GM12878 (cell line): Measurements from ENCODE around the genes CEP83, HAL and NEDD1.

- RAMPAGE, long total RNA = no peak
- RRBS, 2 experiments = no CpG with 5 or more reads among the region's 7 CpGs
CAGE:
- cytosol, long polyA minus RNA = no peak
- cytosol, long polyA plus RNA = no peak
- long polyA plus RNA = no peak
- nucleolus, long total RNA = no peak
- nucleus, long polyA plus RNA = no peak
- nucleus, long total RNA = no peak
Measured at GRCh38 chr12:94276555-94277162, 128.3 kb downstream of the PLXNC1 start.

DNA sequence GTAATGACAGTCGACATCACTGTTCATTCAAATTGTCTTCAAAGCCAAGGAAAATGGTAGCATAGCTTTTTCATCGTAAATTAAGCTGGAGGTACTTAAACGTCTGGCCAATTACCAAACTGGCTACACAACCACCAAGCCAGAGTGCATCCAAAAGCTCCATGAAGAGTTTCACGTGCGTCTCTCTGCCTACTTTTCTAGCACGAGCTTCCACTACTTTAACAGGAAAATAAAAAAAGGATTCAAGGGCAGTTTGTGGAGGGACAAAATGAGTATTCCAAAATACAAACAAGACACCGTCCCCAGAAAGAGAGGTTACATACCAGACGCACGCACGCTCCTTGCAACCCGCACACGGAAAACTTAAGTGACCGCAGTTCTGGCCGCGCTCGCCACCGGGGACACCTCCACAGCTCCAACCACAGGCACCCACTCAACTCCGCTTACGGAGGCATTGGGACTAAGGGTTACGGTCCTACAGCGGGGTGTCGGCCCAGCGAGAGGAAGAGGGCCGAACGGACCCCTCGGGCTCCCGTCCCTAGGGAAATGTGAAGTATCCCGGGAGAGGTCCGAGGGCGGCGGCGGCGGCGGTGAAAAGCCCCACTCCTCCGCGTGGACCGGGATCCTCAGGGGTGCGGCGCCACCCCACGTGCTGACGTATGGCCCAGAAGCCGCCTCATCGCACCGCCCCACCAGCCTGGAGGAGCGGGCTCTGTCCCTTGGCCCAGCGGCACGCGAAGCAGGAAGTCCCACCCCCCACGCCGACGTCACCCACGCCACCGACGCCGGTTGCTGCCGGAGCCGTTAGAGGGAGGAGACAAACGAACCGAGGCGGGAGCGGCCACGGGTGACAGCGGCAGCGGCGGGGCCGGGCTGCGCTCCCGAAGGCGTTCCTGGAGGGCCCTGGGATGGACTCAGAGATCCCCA is at the start of gene CEP83:
Gene CEP83, minus strand, starts transcription at position 634 of the 927 bp plus-strand sequence.
- RAMPAGE, long total RNA = no peak
- RRBS, 2 experiments = 1 to 2% methylated on average over 23 of the region's 69 CpGs
CAGE:
- cytosol, long polyA minus RNA = start-site peak on the minus strand centred at position 624 of the sequence, 10 bp wide, 33 reads; start-site peak on the minus strand centred at position 746 of the sequence, 9 bp wide, 21 reads
- cytosol, long polyA plus RNA = no peak
- long polyA plus RNA = start-site peak on the minus strand centred at position 544 of the sequence, 433 bp wide, 136 and 156 reads in 2 replicates
- nucleolus, long total RNA = no peak
- nucleus, long polyA plus RNA = no peak
- nucleus, long total RNA = no peak

DNA sequence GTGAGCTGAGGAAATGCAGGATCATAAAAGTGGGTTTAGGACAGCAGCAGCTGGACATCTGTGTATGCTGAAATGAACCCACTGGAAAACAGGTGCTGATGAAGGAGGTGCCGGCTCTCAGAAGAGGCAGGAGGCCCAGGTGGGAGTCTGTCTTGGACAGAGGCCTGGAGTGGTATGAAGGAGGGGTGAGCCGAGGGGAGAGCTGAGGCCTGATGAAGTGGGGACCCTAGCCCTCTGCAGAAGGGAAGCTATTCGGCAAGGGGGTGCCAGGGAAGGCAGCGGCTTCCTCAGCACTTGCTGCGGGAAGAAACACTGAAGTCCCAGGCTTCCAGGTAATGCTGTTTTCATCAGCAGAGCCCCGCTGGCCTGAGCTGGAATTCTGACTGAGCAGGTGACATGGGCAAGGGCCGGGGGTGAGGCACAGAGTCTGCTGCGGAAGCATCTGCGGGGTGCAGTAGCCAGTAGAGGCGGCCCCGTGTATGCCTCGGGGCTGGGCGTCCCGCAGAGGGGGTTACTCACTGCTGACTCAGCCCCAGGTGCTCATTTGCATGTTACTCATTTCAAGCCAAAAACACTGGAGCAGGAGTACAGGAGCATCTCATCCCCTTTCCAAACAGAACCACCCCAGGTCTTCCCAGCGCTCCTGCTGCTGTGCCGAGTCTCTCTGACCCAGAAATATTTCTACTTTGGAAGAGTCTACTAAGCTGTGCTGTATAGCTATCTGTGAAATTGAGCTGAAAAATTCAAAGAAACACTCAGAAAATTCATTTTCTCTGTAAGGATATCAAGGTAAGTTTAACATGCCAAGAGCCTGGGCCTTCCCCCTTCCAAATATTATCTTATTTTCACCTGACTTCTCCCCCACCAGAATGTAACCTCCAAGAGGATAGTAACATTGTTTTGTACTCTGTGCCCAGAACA is 89.5 kb downstream of the TMCC3 start:
- RAMPAGE, long total RNA = no peak
- RRBS, 2 experiments = no CpG with 5 or more reads among the region's 16 CpGs
CAGE:
- cytosol, long polyA minus RNA = no peak
- cytosol, long polyA plus RNA = no peak
- long polyA plus RNA = no peak
- nucleolus, long total RNA = no peak
- nucleus, long polyA plus RNA = no peak
- nucleus, long total RNA = no peak

GRCh38 chr12:95169371-95169798 is 47.9 kb downstream of the FGD6 start:
- RAMPAGE, long total RNA = no peak
- RRBS, 2 experiments = no CpG with 5 or more reads among the region's 4 CpGs
CAGE:
- cytosol, long polyA minus RNA = no peak
- cytosol, long polyA plus RNA = no peak
- long polyA plus RNA = no peak
- nucleolus, long total RNA = no peak
- nucleus, long polyA plus RNA = no peak
- nucleus, long total RNA = no peak

GRCh38 chr12:95200320-95201112 is 16.8 kb downstream of the FGD6 start:
- RAMPAGE, long total RNA = no peak
- RRBS, 2 experiments = no CpG with 5 or more reads among the region's 5 CpGs
CAGE:
- cytosol, long polyA minus RNA = no peak
- cytosol, long polyA plus RNA = no peak
- long polyA plus RNA = no peak
- nucleolus, long total RNA = no peak
- nucleus, long polyA plus RNA = no peak
- nucleus, long total RNA = no peak

DNA sequence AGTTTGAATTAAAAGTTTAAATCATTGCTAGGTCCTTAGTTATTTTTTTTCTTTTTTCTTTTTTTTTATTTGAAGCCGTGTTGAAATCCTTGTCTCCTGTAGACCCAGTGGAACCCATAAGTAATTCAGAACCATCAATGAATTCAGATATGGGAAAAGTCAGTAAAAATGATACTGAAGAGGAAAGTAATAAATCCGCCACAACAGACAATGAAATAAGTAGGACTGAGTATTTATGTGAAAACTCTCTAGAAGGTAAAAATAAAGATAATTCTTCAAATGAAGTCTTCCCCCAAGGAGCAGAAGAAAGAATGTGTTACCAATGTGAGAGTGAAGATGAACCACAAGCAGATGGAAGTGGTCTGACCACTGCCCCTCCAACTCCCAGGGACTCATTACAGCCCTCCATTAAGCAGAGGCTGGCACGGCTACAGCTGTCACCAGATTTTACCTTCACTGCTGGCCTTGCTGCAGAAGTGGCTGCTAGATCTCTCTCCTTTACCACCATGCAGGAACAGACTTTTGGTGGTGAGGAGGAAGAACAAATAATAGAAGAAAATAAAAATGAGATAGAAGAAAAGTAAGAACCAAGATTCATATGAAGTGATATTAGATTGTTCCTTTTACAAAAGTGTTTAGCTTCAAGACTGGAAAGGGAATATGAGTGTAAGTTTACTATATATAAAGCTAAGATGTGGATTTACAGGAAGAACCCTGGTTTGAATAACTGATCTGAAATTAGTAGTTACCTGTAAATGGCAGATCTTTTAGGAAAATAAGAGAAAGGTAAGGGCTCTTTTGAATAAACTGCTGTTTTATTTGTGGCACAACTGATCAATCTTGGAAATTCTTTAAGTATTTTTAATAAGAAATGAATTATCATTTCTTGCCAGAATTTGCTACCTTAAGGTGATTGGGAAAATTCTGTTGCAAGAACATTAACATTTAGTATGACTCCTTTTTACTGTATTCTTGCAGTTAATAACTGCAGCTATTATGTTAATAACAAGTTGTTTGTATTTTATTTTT is 82.8 kb downstream of the VEZT start:
- RAMPAGE, long total RNA = no peak
- RRBS, 2 experiments = no CpG with 5 or more reads among the region's 3 CpGs
CAGE:
- cytosol, long polyA minus RNA = start-site peak on the plus strand centred at position 210 of the sequence, 11 bp wide, 66 reads
- cytosol, long polyA plus RNA = no peak
- long polyA plus RNA = start-site peak on the plus strand centred at position 533 of the sequence, 15 bp wide, 94 and 83 reads in 2 replicates
- nucleolus, long total RNA = no peak
- nucleus, long polyA plus RNA = no peak
- nucleus, long total RNA = no peak

GRCh38 chr12:95317997-95318675 is 100.5 kb downstream of the VEZT start:
- RAMPAGE, long total RNA = no peak
- RRBS, 2 experiments = no CpG with 5 or more reads among the region's 3 CpGs
CAGE:
- cytosol, long polyA minus RNA = no peak
- cytosol, long polyA plus RNA = no peak
- long polyA plus RNA = no peak
- nucleolus, long total RNA = no peak
- nucleus, long polyA plus RNA = no peak
- nucleus, long total RNA = no peak

- RAMPAGE, long total RNA = no peak
- RRBS, 2 experiments = no CpG with 5 or more reads among the region's 15 CpGs
CAGE:
- cytosol, long polyA minus RNA = no peak
- cytosol, long polyA plus RNA = no peak
- long polyA plus RNA = no peak
- nucleolus, long total RNA = no peak
- nucleus, long polyA plus RNA = no peak
- nucleus, long total RNA = no peak
Measured at GRCh38 chr12:95383815-95384456, 90.0 kb upstream of the METAP2 start.

DNA sequence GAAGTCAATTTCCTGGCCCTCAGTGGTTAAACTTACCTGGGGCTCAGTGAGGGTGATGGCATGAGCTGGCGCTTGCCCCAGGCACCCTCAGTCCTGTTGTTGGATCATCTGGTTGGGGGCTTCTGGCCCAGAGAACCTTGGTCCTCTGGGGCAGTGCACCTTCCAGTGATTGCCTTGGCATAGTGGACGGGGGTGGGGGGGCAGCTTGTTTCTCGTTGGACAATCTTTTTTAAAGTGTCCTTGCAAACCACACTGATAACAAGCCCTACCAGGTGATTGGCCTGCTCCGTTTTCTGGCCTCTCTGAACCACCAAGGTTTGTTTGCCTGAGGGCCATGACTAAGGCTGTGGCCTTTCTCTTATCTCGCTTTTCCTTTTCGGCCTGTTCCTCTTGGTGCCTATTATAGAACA is 19.2 kb upstream of the METAP2 start:
- RAMPAGE, long total RNA = no peak
- RRBS, 2 experiments = no CpG with 5 or more reads among the region's 6 CpGs
CAGE:
- cytosol, long polyA minus RNA = no peak
- cytosol, long polyA plus RNA = no peak
- long polyA plus RNA = no peak
- nucleolus, long total RNA = no peak
- nucleus, long polyA plus RNA = no peak
- nucleus, long total RNA = no peak

DNA sequence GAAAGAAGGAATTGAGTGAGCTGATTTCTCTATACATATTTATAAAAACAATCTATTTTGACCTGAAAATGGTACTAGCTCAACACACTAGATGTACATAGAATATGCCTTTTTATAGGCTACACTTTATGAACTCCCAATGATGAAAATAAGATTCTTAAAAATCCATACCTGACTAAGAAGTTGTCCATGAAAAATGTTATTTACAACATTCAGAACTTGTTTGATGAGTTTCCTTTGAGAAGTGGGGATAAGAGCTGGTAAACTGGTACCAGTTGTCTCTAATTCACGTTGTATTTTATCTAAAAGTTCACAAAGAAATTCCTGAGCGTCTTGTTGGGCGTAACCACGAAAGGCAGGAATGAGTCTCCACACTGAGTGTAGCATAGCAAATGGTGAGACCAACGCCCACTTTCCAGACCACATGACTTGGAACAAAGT is 18.6 kb downstream of the USP44 start:
- RAMPAGE, long total RNA = no peak
- RRBS, 2 experiments = no CpG with 5 or more reads among the region's 5 CpGs
CAGE:
- cytosol, long polyA minus RNA = no peak
- cytosol, long polyA plus RNA = no peak
- long polyA plus RNA = no peak
- nucleolus, long total RNA = no peak
- nucleus, long polyA plus RNA = no peak
- nucleus, long total RNA = no peak

GRCh38 chr12:95705064-95705511 is 85.5 kb downstream of the NTN4 start:
- RAMPAGE, long total RNA = no peak
- RRBS, 2 experiments = no CpG with 5 or more reads among the region's 2 CpGs
CAGE:
- cytosol, long polyA minus RNA = no peak
- cytosol, long polyA plus RNA = no peak
- long polyA plus RNA = no peak
- nucleolus, long total RNA = no peak
- nucleus, long polyA plus RNA = no peak
- nucleus, long total RNA = no peak

DNA sequence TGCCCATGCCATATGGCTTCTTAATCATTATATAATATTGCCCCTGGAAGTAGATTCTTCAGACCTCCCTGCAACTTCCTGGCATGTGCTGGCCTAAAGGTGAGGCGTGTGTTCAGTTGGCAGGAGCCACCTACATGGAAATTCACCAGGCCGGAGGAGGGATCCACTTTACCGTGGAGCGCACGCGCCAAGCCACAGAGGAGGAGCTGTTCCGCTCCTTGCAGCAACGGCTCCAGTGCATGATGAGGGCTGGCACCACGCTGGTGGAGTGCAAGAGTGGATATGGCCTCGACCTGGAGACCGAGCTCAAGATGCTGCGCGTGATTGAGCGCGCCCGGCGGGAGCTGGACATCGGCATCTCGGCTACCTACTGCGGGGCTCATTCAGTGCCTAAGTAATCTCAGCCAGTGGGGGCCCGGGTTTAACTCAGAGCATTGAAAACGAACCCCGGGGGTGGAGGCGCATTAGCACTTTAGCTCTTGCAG is 13.5 kb downstream of the AMDHD1 start:
- RAMPAGE, long total RNA = no peak
- RRBS, 2 experiments = 76 to 88% methylated on average over 5 of the region's 24 CpGs
CAGE:
- cytosol, long polyA minus RNA = no peak
- cytosol, long polyA plus RNA = no peak
- long polyA plus RNA = no peak
- nucleolus, long total RNA = no peak
- nucleus, long polyA plus RNA = no peak
- nucleus, long total RNA = no peak

GRCh38 chr12:95996196-95996751 is at the start of gene HAL:
Gene HAL (minus strand): TSS chr12:95996344.
- RAMPAGE, long total RNA = no peak
- RRBS, 2 experiments = no CpG with 5 or more reads among the region's 5 CpGs
CAGE:
- cytosol, long polyA minus RNA = no peak
- cytosol, long polyA plus RNA = no peak
- long polyA plus RNA = no peak
- nucleolus, long total RNA = no peak
- nucleus, long polyA plus RNA = no peak
- nucleus, long total RNA = no peak

GRCh38 chr12:96280287-96281314 is 86.4 kb downstream of the ELK3 start:
- RAMPAGE, long total RNA = no peak
- RRBS, 2 experiments = no CpG with 5 or more reads among the region's 10 CpGs
CAGE:
- cytosol, long polyA minus RNA = start-site peak on the minus strand at chr12:96280425-96280433, 35 reads
- cytosol, long polyA plus RNA = no peak
- long polyA plus RNA = no peak
- nucleolus, long total RNA = no peak
- nucleus, long polyA plus RNA = no peak
- nucleus, long total RNA = no peak

- RAMPAGE, long total RNA = no peak
- RRBS, 2 experiments = no CpG with 5 or more reads among the region's 4 CpGs
CAGE:
- cytosol, long polyA minus RNA = start-site peak on the minus strand at chr12:96313334-96313341, 29 reads
- cytosol, long polyA plus RNA = no peak
- long polyA plus RNA = no peak
- nucleolus, long total RNA = no peak
- nucleus, long polyA plus RNA = no peak
- nucleus, long total RNA = no peak
Measured at GRCh38 chr12:96313137-96313689, 87.0 kb downstream of the CDK17 start.

DNA sequence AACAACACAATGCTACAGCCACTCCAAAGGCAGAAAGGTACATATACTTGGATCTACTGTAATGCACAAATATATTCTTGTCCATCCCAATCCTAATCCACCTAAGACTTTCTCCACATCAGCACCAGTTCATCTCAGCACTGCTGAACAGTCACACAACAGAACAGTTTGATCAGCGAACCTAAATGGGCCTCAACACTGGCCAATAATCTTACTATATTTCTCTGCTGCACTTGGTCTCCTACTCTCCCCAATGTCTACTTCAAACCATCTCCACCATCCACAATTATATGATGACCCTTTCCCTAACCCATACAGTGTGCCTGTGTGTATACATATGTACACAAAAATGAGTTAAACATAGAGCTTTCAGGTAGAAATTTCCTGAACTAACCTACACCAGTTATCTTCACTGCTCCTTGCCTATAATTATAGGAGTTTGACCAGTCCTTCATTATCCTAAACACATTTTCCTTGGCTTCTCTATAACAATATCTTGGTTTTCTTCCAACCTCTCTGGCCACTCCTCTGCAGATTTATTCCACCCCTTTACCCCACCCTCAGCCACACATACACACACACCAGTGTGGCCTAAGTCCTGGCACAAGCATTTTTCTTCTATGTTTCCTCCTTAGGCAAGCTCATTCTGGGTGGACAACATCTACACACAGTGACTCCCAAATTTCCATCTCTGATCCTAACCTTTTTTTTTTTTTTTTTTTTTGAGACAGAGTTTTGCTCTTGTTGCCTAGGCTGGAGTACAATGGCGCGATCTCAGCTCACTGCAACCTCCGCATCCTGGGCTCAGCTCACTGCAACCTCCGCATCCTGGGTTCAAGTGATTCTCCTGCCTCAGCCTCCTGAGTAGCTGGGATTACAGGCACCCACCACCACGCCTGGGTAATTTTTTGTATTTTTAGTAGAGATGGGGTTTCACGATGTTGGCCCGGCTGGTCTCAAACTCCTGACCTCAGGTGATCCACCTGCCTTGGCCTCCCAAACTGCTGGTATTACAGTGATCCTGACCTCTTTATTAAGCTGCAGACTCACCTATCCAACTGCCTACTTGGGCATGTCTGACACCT is 25.1 kb downstream of the CDK17 start:
- RAMPAGE, long total RNA = no peak
- RRBS, 2 experiments = no CpG with 5 or more reads among the region's 8 CpGs
CAGE:
- cytosol, long polyA minus RNA = no peak
- cytosol, long polyA plus RNA = no peak
- long polyA plus RNA = no peak
- nucleolus, long total RNA = no peak
- nucleus, long polyA plus RNA = no peak
- nucleus, long total RNA = no peak

- RAMPAGE, long total RNA = start-site peak on the plus strand at chr12:96907255-96907285, 539 and 724 reads in 2 replicates
- RRBS, 2 experiments = under 1 to 2% methylated on average over 30 to 37 of the region's 77 CpGs
CAGE:
- cytosol, long polyA minus RNA = start-site peak on the plus strand at chr12:96907257-96907263, 109 reads
- cytosol, long polyA plus RNA = start-site peak on the plus strand at chr12:96907233-96907285, 187 and 148 reads in 2 replicates
- long polyA plus RNA = start-site peak on the plus strand at chr12:96907252-96907293, 119 and 141 reads in 2 replicates
- nucleolus, long total RNA = start-site peak on the minus strand at chr12:96907146-96907201, 15 reads
- nucleus, long polyA plus RNA = start-site peak on the plus strand at chr12:96907223-96907262, 189 and 238 reads in 2 replicates
- nucleus, long total RNA = start-site peak on the plus strand at chr12:96907223-96907282, 55 reads
Measured at GRCh38 chr12:96906401-96907657, at the start of gene NEDD1. Gene NEDD1 (plus strand): TSS chr12:96907257.

DNA sequence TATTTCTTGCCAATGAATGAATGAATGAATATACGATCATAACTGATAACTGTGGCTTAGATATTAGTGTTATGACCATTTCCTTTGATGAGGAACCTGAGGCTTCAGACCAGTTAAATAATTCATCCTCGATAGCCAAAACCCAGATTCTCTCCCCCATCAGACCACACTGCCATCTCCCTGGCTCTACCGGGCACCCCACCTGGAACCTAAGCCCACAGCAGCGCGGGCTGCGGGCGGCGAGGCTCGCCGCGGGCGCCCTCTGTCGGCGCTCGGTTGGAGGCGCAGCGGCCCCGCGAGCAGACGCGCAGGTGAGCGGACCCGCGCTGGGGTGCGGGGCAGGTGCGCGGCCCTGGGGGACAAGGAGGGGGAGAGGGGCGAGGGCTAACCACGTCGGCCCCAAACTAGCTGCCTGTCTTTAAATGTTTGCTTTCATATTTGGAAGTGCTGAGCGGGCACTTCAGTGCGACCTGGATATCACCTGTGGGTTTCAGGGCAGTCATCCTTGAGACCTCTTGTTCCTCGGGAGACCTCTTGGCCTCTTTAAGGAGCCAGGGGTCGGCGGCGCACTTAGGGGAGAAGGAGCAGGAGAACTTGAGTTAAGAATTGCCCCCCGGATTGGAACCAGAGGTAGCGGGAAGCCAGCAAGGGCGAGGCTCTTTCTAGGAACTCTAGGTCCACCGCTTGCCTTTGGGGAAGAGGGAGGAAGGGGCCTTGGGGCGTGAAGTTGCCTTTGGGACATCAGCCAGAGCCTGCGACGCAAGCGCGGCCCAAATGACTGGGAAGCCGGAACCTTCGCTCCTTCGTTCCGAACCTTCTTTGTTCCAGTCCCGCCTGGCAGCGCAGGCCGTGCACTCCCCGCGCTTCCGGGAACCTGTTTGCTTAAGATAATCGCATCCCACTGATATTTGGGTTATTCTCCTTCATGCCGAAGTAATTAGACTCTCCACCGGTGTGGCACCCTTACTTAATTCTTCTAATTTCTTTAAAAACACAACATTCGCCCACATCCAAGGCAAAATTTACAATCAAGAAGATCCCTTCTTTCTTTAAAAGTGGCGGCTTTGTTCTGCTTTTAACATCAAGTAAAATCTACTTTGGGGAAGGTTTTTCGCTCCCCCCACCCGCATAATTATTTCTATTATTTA is 78.7 kb downstream of the NEDD1 start:
- RAMPAGE, long total RNA = no peak
- RRBS, 2 experiments = 25% methylated on average over 11 of the region's 62 CpGs
CAGE:
- cytosol, long polyA minus RNA = no peak
- cytosol, long polyA plus RNA = no peak
- long polyA plus RNA = no peak
- nucleolus, long total RNA = no peak
- nucleus, long polyA plus RNA = no peak
- nucleus, long total RNA = no peak

GRCh38 chr12:97276198-97276809 is 369.2 kb downstream of the NEDD1 start:
- RAMPAGE, long total RNA = no peak
- RRBS, 2 experiments = no CpG with 5 or more reads among the region's 10 CpGs
CAGE:
- cytosol, long polyA minus RNA = no peak
- cytosol, long polyA plus RNA = no peak
- long polyA plus RNA = no peak
- nucleolus, long total RNA = no peak
- nucleus, long polyA plus RNA = no peak
- nucleus, long total RNA = no peak